Spinal cord (tissue), 3 donors: ENCODE measurements around a stretch of chr15.

- PRO-cap, result no peak
- RAMPAGE, long total RNA, result no peak
Measured at GRCh38 chr15:59208533-59209017, 1.9 kb downstream of the LDHAL6B start.

DNA sequence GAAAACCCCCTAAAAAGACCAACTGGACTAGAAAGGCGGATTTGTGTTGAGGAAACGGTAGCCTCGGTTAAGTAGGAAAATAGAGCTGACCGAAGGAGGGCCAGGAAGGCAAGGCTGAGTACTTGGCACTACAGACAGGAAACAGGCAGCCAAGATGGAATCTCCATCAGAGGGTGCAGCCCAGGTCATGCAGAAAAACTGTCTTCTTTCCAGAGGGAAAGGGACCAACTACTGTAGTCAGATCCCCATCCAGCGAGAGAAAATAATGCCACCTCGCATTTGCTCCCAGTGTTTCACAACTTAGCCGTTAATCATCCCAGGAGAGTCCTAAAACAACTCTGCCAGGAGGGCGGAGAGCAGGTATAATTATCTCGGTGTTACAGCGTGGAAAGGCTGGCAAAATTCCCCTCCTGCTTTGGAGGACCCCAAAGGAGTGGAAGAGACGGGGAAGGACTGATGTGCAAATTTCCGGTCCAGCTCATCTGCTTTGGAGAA is 77.3 kb downstream of the MYO1E start:
- PRO-cap, result no peak
- RAMPAGE, long total RNA, result no peak

DNA sequence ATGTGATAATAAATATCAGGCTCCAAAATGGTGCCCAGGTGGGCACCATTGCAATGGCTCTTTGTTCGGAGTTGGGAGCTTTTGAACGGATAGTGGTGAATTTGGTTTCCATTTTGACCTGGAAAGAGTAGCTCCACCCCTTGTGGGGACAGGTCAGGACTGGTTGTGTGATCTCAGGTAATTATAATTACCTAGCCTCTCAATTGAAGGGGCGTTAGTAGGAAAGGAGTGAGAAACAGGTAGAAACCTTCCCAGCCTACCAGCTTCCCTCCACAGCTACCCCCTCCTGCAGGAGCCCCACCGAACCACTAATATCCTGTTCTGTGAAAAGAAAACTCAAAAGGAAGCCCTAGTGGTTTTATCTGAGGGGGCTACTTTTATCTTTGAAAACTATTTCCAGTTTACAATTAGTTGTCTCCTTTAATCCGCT is 18.1 kb downstream of the MYO1E start:
- PRO-cap, result no peak
- RAMPAGE, long total RNA, result no peak

GRCh38 chr15:59355019-59355634 is 17.5 kb downstream of the MYO1E start:
- PRO-cap, result no peak
- RAMPAGE, long total RNA, result no peak

GRCh38 chr15:59549086-59549634 is 62.4 kb upstream of the GCNT3 start:
- PRO-cap, result no peak
- RAMPAGE, long total RNA, result no peak

DNA sequence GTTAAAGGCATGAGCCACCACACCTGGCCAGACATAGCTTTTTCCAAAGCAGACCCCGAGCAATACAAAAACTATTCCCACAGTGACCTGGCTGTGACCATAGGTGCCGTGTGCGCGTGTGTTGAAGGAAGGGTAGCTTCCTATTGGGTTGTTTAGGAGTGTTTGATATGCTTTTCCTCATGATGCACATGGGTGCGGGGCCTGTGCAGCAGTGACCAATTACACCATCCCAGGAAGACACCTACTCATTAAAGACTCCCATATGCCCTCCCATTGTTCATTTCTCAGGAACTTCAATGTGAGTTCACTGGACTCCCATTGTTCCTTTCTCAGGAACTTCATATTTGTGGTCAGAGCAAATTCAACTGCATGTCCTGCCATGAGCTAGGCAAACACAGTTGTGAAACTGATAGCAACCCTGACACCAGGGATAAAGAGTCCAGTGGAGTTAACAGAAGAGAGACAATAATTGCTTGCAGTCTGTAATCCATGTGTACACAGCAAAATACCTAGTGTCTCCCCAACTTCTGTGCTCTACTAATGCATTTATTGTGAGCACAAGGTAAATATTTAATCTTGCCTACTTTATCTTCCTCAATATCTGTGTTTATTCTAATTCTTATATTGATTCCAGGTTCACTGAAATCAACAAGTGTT is 57.6 kb upstream of the GCNT3 start:
- PRO-cap, result no peak
- RAMPAGE, long total RNA, result no peak

DNA sequence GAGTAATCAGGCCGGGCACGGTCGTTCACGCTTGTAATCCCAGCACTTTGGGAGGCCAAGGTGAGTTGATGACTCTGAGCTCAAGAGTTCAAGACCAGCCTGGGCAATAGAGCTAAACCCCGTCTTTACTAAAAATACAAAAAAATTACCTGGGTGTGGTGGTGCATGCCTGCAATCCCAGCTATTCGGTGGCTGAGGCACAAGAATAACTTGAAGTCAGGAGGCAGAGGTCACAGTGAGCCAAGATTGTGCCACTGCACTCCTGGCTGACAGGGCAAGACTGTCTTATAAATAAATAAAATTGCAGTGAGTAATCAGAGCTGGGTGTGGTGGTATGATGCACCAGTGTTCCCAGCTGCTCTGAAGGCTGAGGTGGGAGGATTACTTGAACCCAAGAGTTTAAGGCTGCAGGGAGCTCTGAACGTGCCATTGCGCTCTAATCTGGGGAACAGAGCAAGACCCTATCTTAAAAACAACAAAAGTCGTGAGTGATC is 55.9 kb upstream of the GCNT3 start:
- PRO-cap, result no peak
- RAMPAGE, long total RNA, result no peak

- PRO-cap, result no peak
- RAMPAGE, long total RNA, result no peak
Measured at GRCh38 chr15:59612581-59613145, 1.1 kb downstream of the GCNT3 start.

- PRO-cap, result no peak
- RAMPAGE, long total RNA, result no peak
Measured at GRCh38 chr15:59843401-59843944, 154.4 kb upstream of the BNIP2 start.

GRCh38 chr15:60353902-60354428 is 43.8 kb downstream of the ANXA2 start:
- PRO-cap, result no peak
- RAMPAGE, long total RNA, result no peak

DNA sequence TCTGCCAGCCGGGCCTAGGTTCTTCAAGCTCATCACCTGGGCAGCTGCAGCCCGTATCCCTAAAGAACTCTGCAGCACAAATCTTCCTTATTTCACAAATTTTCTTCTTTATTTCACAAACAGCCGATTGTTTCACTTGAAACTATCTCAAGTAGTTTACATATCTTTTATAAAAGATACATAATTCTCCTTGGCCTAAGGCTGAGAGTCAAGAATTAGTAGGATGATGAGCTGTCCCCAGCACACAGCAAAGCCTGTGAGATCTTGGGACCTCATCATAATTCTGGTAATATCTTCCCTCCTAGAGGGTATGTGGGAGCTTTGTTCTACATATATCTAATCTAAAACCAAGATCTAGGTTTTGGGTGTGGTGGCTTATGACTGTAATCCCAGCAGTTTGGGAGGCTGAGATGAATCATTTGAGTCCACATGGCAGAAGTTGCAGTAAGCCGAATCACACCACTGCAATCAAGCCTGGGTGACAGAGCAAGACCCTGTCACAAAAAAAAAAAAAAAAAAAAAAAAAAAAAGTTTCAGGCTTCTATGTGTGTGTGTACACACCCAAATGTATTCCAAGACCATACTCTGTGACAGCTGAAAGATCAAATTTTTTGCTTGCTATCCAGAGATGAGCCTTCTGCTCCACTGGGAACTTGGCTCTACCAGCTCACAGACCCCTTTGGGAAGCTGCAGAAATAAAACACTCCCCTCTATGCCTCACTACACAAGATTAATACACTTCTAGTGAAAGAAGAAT is 35.1 kb downstream of the ANXA2 start:
- PRO-cap, result no peak
- RAMPAGE, long total RNA, result no peak

- PRO-cap, result no peak
- RAMPAGE, long total RNA, result no peak
Measured at GRCh38 chr15:60372615-60373105, 25.1 kb downstream of the ANXA2 start.

- PRO-cap, result no peak
- RAMPAGE, long total RNA, result no peak
Measured at GRCh38 chr15:60573650-60574491, 94.9 kb upstream of the ICE2 start.

DNA sequence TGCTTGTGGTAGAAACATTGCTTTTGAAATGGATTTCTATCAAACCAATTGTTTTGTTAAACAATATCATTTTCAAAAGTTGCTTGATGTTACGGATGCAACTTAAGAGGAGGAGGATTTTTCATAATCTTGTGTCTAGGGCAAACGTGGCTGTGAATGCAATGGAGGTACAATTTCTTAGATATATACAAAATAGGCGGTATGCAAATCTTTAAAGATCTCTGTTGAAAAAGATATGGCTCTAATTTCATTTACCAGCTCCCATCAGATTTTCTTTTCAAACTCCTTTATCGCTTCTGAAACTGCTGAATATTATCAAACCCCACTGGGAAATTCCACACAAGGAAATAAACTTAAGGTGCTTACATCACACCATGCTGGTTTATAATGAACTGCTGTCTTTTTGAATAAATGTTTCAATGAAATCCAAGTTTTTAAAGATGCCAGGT is 102.4 kb upstream of the ICE2 start:
- PRO-cap, result no peak
- RAMPAGE, long total RNA, result no peak

DNA sequence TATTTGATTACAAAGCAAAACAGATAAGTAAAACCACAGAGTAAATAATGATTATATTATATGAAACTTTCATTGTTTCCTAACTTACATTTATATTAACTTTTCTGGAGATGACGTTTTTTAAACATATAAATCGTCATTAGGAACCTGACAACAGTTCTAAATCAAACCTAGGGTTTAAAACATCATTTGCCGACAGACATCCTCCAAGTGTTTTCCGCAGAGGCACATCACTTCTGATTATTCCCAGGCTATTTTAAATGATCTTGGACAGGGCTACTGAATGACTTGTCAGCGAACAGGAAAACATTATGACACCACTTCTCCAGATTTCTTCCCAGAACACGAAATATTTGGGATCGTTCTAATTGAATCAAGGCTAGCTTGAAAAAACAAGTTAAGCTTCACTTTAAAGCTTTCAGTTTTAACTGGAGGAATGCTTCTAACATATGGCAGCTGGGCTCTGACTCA is 126.8 kb upstream of the ICE2 start:
- PRO-cap, result no peak
- RAMPAGE, long total RNA, result no peak

- PRO-cap, result no peak
- RAMPAGE, long total RNA, result no peak
Measured at GRCh38 chr15:60673990-60674353, 195.0 kb upstream of the ICE2 start.

DNA sequence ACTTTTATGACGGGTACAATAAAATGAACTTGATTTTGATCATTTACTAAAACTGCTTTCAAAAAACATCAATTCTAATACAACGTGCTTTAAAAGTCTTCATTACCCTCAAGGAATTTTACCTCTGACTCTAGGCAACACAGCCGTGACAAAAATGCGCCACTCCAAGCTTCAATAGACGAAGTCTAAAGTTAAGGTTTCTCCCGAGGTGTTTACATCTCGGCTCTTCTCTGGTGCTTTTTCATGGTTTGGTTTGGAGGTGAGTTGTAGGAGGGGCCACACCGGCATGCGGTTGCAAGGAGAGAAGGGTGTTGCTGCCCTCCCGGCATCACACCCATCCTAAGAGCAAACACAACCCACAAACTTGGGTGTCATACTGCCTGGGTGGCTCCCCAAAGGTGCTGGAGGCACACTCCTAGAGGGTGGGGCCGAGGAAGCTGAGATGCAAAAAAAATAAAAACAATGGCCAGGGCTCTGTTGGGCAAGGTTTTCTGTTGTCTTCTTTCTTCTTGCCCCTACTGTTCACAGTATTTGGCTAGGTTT is 225.1 kb upstream of the ICE2 start:
- PRO-cap, result no peak
- RAMPAGE, long total RNA, result no peak

DNA sequence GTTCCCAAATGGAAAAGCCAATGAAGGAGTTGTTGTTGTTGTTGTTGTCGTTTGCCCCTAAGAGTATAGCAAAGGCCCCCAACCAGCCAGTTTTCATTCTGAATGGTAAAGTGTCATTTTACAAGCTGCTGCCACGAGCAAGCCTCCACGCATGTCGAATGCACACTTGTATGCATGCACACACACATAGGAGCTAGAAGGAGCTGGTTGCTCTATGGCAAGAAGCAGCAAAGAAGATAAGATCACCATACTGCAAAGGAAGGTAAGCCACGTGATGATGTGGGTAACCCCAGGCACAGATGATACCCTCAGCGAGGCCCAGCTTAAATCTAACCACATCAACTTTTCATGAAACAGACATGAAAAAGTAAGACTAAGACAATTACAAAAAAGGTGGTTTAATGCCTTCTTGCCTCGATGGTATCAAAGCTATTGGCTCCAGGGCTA is 365.5 kb upstream of the ICE2 start:
- PRO-cap, result no peak
- RAMPAGE, long total RNA, result no peak

- PRO-cap, result no peak
- RAMPAGE, long total RNA, result no peak
Measured at GRCh38 chr15:61077824-61078049, 151.4 kb downstream of the RORA start.

DNA sequence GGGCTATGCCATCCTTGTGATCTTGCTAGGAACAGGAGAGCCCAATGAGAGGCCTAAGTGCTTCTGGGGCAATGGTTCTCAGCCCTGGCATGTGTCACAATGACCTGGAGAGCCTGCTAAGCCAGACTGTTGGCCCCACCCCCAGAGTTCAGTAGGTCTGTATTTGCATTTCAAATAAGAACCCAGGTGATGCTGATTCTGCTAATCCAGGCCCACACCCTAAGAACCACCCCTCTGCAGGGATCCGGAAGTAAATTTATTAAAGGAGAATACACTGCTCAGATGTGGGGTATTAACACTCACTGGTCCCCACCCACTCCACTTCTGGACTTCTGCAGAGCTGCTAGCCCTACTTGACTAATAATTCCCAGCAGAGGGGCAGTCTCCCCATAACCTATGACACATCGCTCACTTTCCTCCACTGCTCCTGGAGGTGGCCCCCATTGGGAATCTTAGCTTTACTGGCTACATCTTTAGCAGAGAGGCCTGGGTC is 57.8 kb downstream of the RORA start:
- PRO-cap, result no peak
- RAMPAGE, long total RNA, result no peak